Osteocyte (in vitro differentiated cells): ENCODE results near the gene SALL4.

DNA sequence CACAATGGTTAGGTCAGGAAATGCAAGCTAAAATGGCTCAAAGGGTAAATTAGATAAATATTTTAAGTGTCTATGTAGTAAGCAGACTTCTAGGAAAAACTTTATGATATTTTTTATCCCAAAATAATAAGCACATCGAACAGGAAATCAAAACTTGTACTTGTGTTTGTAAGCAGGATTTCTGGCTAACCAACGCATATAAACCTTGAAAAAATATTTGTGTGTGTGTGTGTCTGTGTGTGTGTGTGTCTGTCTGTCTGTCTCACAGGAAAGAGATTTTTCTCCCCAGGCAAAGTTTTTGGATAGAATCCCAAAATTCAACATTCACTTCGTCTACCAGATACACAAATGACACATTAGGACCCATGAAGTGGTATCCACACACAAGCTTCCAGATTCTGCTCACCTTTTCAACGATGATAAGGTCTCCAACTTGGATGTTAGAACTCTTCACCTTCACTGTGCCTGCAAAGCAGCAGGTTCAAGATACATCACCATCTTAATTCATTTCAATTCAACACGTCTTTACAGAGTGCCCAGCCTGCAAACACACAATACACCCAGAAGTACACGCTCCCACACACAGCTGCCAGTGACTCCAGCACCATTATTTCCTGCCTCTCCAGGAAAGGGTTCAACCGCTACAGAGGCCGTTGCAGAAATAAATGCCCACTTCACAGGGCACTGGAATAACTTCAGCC is 71.0 kb downstream of the ATP9A start:
- PRO-cap, result no peak

- PRO-cap, result no peak
Measured at GRCh38 chr20:51742259-51742583, 26.0 kb downstream of the ATP9A start.

- PRO-cap, result no peak
Measured at GRCh38 chr20:51800507-51801404, 1.6 kb downstream of the SALL4 start.

DNA sequence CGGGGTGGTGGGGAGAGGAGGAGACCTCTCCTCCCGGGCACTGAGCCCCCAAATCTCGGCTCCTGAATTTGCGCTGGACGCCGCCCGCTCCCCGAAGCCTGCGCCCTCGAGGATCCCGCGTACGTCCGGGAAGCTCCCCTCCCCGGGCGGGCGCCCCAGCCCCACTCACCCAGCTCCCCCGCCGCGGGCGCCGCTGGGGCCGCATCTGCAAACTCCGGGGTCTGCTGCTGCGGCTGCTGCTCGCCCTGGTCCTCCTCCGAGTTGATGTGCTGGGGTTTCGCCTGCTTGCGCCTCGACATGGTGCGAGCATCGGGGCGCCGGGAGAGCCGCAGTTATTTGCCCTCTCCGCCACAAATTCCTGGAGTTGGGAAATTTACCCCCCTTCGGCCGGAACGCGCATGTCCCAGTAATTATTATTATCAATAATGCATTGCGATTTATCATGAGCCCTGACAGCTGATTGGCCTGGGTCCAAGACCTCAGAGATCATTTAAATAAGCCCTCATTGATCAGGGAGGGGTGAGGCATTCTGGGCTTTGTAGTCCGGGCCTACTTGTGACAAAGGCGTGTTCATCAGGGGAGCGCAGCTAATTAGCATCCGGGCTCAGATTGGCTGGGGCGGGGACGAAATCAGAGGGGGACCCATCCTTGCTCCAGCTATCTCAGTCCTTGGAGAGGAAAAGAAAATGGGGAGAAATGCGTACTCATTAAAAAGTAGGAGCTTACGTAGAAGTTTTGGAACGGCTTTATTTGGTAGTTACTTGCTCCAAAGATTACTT is at the start of gene SALL4:
Gene SALL4 (minus strand): TSS at position 412 of the 779 bp plus-strand sequence.
- PRO-cap, result no peak

DNA sequence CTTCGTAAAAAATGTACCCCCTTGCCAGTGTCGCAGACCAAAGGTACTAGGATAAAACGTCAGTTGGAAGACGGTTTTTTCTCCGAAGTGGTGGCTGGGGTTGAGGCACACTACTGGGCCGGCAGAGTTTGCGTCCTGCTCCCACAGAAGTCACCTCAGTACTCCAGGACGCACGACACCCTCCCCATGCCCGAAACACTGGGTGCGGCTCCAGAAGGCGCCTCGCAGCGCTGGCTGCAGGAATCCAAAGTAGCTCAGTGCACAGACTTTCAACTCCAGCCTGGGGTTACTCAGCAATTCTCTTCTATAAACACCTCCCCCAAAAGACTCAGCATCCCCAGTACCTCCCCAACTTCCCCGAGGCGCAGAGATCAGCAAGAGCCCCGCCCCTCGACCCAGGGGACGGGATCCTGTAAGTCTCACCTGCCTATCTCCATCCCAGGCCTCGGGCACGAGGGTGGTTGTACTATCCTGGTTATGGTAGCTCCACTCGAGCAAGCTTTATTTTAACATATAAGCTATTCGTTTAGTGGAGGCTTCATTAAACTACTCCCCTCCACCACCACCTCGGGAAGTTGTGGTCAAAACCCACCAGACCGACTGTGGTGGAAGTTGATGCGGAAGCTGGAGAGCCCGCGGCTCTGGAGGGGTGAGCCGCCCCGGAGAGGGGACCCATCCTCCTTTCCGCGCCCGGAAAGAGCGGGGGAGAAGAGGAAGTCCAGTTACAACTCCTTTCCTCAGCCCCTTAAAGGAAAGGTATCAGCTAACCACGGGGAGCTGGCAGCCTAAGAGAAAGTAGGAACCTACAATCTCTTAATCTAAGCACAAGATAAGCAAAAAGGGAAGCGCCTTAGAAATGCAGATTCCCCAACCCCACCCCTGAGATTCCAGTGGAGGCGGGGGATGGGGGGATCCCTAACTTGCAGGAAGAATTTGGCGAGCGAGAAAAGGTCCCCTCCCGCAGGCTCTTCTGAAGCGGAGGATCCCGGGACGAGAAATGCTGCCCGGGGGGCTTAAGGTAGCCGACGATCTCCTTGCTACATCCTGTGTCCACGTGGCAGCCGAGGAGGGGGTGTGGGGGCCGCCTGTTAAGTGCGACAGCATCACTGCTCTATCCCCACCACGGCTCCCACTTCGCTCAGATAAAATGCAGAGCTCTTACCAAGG is 87.8 kb downstream of the ZFP64 start:
- PRO-cap, result no peak

DNA sequence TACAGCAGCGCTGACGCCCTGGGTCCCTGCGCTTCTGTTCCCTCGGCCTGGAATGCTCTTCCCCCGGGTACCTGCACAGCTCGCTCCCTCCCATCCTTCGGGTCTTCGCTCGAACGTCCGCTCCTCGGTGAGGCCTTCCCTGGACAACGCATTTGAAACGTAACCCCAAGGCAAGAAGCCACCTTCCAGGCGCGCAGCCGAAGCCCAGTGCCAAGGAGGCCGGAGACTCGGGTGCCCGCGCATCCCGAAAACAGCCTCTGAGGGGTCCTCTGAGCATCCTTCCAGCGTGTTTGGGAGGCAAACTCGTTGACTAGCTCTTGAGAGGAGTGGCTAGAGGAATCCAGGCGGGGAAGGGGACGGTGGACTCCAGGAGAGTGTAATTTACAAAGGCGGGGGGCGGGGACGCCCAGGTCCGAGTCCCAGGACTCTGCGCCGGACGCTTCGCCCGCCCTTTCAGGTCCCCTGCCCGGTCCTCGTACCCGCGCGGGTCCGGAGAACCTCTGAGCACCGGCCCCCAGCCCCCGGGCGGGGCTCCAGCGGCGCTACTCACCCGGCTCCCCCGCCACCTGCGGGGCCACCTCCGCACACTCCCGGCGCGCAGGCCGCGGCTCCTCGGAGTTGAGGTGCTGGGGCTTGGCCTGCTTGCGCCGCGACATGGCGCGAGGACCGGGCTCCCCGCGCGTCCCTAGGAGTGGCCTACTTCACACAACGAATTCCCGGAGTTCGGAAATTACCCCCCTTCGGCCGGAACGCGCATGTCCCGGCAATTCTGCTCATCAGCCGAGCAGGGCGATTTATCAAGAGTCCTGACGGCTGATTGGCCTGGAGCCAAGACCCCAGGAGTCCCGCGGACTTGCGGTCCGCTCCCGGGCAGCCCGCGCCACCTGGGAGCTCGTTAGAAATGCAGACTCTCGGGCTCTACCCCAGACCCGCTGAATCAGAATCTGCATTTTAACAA is 86.7 kb downstream of the ZFP64 start:
- PRO-cap, result unidirectional peak, minus-strand start at position 693 of the sequence

DNA sequence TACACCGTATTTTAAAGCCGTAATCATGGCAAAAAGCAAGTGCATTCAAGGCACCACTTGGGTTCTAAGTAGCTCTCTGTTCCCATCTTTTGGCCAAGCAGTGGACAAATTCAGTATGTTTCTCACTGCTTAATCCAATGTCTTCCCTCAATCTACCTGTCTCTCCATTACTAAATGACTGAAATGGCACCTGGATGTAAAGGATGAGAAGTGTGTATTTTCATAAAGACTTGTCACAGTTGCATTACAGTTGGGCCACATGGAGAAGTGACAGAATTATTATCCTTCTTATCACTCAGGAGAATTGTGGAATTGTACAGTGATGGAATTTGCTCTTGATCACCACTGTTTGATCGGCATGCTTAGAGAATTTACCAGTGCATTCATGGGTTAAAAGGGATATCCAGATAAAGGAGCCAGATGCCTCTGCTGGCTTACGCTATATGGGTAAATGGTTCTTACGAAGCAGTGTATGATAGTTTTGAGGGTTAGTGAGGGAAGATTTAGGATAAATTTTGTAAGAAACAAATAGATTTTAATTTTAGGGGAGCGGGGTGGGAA is 145.7 kb downstream of the TSHZ2 start:
- PRO-cap, result no peak

DNA sequence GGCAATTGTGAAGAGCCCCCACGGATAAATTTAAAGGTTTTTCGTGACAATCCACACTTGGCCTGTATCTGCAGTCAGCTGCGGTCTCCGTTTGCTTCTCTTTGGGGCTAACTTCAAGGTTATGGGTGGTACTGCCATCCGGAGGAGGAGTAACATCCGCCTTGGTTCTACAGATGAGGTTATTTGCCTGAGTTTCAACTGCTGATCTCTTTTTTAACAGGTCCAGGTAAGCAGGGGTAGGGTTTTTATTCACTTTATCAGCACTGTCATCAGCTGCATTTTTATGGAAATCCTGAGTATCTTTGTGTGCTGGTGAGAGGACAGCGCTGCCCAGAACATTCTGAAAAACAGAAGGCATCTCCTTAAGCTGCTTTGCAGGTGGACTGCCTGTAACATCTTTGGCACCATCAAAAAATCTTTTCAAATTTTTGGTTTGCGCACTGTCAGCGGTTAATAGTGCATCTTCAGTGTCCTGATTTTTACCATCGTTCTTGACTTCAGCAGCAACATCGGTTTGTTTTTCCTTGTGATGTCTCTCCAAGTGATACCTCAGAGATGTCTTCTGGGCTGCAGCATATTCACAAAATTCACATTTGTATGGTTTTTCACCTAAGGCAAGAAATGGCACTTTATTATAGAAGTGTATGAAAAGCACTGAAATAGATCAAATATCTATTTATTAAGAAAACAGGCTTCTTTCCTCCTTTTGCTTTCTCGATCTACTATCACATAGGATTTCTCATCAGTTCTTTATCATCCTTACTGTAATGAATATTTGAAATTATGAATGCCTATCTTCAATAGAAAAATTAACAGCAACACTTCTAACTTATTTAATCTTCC is 16.7 kb downstream of the ZNF217 start:
- PRO-cap, result no peak

GRCh38 chr20:53580461-53581081 is 13.1 kb downstream of the ZNF217 start:
- PRO-cap, result no peak

DNA sequence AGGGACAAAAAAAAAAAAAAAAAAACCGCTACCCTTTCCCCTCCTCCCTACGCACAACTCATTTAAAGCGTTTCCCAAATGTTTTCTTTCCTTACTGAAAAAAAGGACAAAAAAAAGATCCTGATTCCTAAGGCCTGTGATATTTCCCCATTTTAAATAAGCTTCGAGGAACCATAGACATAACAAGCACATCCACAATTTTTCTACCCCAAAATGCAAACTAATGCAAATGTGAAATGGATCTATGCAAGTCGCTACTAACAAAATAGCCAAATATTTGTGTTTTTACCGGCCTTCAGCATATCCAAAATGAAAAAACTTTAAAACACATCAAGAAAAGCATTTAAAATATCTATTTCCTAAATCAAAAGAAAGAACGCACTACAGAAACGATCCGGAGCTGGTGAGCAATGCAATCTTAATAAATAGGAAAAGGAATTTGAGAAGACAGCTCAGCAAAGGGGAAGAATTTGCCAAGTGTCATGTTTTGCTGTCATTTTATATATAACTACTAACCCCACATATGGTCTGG is 1.5 kb upstream of the ZNF217 start:
- PRO-cap, result no peak

DNA sequence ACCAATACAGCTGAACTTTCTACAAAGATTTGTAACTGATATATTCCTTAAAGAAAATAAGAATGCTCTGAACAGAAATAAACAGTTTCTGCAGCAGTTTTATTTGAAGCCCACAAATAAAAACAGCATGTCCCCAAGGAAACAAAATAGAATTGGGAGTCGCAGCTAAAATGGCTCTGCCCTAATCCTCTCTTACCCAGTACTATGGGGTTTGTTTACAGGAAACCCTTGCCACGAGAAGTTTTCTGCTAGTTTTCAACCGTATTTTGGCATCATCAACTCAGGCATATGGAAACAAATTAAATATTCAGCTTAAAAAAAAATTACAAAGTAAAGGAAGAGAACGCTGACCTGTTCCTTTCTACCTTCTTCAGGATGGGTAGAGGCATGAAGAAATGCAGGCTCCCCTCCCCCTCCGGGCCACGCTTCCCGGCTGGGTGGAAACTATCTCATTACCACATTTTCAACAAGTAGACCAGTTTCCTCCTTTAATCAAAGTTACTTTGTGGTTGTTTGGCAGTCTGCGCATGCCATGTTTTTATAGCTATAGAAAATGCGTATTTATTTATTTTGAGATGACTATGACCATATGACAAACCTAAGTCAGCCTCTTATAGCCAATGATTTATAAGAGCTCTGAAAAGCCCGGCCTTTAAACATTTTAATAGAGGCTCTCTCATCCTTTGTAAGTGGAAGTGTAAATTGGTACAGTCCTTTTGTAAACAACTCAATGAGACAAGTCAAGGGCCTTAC is 15.9 kb upstream of the ZNF217 start:
- PRO-cap, result no peak

DNA sequence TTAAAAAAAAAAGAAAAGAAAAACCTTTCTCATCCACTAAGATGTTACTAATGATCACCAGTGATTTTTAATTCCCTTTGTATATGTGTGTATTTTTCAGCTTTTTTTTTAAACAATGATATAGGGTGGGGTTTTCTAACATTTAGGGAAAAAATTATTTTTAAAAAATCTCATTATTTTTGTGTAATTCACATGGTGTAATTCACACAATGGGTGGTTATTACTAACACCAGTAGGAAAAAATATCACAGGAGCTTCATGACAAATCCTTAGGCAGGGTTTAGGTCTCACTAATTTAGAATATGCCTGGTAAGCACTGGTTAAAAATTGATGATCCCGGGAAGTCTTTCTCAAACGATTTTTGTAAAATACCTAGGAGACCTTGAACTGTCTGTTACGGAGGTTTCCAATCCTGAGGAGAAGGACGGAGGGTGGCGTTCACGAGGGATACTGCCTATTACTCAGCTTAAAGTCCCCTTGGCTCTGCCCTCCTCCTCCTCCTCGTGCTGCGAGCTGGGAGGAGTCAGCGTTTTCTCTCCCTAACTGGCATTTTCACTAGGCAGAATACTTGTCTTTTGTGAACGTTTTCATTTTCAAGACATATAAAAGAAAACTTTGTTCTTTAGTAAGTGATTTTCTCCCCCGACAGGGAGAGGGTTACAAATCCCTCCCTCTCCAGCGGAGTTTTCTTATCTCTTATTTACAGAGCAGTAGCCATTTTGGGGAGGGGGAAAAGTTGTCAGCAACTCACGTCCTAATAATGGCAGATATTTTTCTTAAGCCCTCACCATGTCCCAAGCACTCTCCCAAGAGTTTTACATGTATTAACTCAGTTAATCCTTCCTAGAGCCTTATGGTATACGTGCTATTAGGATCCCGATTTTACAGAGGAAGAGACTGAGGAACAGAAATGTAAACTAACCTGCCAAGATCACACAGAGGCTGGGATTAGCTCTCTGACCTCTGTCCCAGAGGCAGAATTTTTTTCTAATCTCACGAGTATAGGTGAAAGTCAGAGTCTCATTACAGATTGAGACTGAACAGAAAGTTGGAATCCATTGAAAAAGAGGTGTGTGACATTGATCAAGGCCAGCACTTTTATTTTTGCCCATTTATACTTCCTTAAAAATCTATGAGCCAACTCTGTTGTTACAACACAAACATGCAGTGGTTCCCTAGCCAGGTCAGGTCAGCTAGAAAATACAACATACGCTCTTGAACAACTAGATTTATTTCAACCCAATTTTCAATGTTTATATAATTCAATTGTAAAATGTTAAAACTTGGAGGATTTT is 29.9 kb upstream of the ZNF217 start:
- PRO-cap, result bidirectional peak, plus-strand start at position 717 of the sequence, minus-strand start at position 423 of the sequence

DNA sequence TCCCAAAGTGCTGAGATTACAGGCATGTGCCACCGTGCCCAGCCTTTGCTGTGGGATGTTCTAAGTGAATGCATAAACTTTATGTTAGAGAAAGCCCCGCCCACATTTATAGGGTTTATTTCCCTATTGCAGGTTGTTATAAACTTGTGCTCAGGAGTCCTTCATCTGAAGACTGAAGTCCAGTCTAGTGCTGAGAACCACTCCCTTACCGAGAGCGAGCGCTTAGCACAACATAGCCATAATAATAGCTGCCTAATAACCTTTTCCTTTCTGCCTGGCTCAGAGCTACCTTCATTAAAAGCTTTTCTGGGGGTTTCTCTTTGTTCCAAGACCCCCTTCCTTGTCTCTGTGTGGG is 75.4 kb upstream of the ZNF217 start:
- PRO-cap, result no peak

- PRO-cap, result no peak
Measured at GRCh38 chr20:53696894-53697172, 103.2 kb upstream of the ZNF217 start.

GRCh38 chr20:53767135-53767497 is 173.5 kb upstream of the ZNF217 start:
- PRO-cap, result no peak

- PRO-cap, result no peak
Measured at GRCh38 chr20:53790846-53791410, 197.3 kb upstream of the ZNF217 start.

- PRO-cap, result no peak
Measured at GRCh38 chr20:53834662-53834981, 235.8 kb downstream of the BCAS1 start.

- PRO-cap, result no peak
Measured at GRCh38 chr20:53866596-53867040, 203.8 kb downstream of the BCAS1 start.

DNA sequence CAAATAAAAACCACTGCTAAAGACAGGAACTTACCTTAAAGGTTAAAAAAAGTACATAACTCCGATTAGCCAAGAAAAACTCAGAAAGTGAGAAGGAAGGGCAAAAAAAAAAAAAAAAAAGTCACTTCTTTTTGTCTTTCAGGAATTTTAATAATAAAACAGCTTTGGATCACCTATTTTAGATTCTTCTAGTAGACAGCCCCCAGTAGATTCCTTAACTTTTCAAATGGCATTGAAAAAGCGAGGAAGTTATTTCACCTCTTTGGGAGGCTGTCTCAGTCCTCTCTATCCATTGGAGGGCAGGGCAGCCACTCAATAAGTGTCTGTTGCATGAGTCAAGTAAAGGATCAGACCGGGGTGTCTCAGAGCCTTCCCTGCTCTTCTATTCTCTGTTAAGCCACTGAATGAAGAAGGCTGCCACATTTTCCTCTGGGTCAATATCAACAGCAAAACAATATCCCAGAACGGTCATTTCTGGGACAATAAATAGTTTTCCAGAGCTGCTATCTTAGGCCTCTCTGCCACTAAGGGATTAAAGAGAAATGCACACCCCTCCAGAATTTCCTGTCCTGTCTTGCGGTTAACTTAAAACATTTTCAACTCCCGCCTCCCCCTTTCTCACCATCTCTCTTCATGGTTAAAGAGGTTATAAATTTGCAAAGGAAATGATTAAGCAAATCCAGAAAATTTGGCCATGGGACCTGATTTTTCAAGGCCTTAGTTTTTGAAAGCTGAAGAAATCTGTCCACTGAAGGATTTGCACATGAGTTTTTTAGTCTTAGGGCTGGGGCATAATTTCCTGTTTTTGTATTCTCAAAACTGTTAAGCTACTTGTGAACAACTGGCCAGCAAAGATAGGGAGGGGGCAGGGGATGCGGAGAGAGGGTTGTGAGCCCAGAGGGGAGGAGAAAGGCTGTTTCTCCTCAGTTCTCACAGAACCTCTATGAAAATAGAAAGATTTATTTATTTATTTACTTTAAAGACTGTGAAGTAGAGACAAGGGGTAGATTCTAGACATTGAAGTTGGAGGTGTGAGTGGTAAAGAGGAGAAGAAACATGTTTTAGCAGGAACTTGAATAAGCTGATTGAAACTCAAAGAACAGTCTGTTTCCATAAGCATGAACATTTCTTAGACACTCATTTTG is 135.8 kb downstream of the BCAS1 start:
- PRO-cap, result no peak

- PRO-cap, result unidirectional peak, minus-strand start at chr20:53941327
Measured at GRCh38 chr20:53940964-53941554, 129.3 kb downstream of the BCAS1 start.